GM23248 (cell line): ENCODE measurements around the genes RAB27A and ZNF280D.

- RAMPAGE, long total RNA: no peak
These were observed 69.5 kb downstream of the MYO5A start for GRCh38 chr15:52459178-52459680.

GRCh38 chr15:52529106-52529582 lies 464 bp upstream of the MYO5A start:
- RAMPAGE, long total RNA: no peak

DNA sequence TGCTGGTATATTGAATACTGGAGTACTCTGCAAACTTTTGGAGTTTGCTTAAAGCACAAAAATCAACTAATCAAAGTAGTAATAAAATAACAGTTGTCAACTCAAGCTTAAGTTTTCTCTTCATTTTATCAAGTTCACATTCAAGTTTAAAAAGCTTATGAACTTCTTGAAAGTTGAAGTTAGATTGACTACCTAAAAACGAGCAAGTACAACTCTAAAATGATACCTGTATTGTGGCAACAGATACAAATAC lies 1.8 kb downstream of the ATOSA start:
- RAMPAGE, long total RNA: no peak

DNA sequence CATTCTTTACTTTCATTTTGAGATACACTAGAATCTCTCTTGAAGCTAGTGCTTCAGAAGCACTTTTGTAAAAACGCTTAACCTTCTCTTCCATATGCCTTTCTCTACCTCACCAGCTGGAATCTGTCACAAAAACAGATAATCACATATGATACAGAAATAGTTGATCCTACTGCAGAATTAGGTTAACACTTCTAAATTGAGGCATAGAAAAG lies 1.5 kb downstream of the ATOSA start:
- RAMPAGE, long total RNA: no peak

DNA sequence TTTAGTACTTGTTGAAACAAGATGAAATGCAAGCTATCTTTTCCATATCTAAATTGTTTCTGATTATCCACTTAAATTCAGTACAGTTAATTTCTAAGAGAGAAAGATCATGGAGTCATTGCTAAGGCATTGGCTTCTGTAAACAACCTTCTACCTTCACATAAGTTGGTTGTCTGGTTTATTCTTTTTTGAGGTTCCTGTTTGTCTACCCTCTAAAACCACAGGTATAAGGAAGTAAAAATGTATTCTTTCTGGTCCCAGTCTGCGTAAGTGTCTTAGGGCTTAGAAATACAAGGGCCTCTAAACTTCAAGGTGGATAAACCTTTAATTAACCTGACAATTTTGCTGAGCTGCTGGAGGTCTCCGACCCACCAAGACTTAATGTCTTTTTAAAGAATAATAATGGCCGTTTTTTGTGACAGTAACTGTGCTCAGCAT lies 3.6 kb upstream of the ATOSA start:
- RAMPAGE, long total RNA: no peak

- RAMPAGE, long total RNA: no peak
These were observed 30.6 kb upstream of the ATOSA start for GRCh38 chr15:52709687-52710244.

- RAMPAGE, long total RNA: no peak
These were observed 5.4 kb downstream of the ONECUT1 start for GRCh38 chr15:52784584-52785325.

- RAMPAGE, long total RNA: no peak
These were observed 242.7 kb upstream of the ONECUT1 start for GRCh38 chr15:53032771-53033252.

DNA sequence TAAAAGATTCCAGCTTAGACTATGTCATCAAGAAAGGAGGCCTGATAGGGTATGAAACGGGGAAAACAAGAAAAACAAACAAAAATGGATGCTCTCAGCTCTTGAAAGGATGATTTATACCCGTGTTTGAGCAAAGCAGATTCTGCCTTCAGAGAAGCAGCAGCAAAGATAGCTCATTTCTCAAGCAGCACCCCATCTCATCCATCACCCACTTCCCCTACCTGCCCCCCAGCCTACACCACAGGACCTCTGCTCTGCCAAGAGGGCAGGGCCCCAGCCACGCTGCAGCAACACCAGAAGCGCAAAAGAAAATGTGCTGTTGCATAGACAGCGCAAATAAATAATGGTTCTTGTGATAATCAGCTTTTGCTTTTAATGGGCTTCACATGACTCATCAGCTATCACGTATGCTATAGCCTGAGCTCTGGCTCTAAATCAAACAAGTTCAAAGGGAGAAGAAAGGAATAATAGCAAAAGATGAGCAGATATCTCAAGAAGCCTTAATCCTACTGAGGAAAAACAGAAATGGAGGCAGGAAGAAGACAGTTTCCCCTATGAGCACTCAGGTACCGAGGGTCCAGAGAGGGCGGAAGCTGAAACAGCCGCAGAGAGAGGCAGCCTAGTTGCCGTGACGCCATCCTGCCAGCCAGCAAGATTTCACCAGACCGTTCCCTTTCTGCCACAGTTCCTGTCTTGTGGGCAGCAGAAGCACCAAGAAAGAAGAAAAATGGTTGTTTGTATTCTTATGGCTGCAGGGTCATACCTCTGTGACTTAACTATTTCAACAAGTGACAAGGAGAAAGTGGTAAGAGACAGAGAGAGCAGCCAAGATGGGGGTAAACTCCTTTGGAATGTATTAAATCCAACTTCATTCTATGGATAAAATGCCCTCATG lies 22.1 kb downstream of the RAB27A start:
- RAMPAGE, long total RNA: no peak

GRCh38 chr15:55289662-55290066 lies at the start of gene RAB27A:
TSS of gene RAB27A (minus strand) at chr15:55289813.
- RAMPAGE, long total RNA: no peak

DNA sequence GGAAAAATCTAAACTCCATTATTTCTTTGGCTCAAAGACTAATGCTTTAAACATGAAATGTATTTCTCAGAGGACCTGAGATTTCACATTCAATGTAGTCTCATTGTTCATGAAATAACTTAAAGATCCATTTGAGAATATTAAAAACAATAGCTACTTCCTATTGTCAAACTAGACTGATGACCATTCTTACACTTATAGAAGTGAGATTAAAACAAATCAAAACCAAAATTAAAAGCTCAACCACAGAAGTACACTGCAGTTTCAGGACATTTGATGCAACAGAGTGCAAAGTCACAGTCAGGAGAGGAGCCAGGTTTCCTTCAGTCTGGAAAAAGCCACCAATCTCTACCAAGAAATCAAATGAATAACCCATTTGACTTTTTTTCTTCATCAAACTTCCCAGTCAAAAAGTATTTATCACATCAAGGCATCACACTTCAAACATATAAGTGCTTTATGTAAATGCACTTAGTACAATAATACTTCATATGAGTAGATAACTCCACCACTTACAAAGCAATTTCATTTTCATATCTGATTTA lies 5.4 kb downstream of the CCPG1 start:
- RAMPAGE, long total RNA: no peak

- RAMPAGE, long total RNA: no peak
These were observed 23.8 kb downstream of the NEDD4 start for GRCh38 chr15:55969577-55970130.

GRCh38 chr15:55991812-55992867 lies 1.3 kb downstream of the NEDD4 start:
- RAMPAGE, long total RNA: no peak

DNA sequence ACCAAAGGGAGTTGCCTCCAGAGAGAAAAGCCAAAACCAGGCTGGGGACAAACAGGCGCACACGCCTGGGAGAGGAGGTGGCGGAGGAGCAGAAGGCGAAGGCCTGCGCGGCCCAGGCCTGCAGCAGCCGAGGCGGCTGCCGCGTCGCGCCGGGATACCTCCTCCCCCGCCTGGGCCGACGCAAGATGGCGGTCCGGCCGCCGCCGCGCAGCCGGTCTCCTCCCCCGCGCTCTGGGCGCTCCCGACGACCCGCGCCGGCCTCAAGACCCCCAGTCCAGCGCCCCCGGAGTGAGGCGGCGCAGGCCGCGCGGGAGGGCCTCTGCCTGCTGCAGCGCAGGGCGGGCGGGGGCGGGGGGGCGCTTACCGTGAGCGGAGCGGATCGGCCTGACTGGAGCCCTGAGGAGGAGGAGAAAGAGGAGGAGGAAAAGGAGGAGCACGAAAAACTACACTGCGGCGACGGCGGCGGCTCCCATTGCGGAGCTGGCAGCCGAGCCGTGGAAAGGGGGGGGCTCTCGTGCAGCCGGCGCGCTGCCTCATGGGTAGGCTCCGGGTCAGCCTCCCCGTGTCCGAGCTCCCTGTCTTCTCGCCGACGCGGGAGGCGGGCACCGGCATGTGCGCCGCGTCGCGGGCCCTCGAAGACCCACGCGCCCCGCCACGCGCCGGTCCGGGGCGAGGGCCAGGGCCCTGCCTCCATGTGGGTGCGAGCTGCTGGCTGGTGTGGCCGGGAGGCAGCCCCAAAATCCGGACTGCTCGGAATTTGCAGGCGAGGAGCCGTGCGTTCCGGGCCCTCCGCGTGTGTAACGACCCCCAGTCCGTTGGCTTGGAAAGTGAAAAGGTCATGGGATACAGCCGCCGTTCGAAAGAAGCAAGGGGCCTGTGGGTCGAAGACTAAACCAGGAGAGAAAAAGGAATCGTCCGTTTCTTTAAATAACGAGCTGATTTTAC lies at the start of gene ZNF280D:
ZNF280D (minus strand) TSS at position 416 of the 945 bp plus-strand sequence.
- RAMPAGE, long total RNA: no peak

DNA sequence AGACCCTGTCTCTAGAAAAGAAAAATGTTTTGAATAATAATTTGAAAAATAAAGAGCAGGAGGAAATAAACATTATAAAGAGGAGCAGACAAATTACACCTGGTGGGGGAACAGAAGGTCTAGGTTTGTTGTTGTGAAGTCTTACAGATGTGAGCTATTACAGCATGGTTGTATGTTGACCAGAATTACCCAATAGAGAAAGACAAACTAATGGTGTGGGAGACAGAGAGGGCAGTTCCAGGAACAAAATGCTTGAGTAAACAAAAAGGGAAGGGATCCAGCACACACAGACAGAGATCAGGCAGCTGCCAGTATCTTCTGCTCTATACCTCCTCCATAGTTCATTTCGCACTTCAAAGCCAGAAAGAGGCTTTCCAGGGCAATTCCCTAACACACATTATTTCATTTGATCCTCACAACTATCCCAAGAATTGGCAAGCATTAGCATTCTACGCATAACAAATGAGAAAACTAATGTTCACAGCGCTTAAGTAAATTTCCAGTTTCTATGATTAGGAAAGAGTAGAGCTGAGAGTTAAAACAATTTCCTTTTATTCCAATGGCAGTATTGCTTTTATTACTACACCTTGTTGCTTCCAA lies 39.6 kb upstream of the ZNF280D start:
- RAMPAGE, long total RNA: no peak

- RAMPAGE, long total RNA: no peak
These were observed 30.9 kb downstream of the TCF12 start for GRCh38 chr15:56949249-56949834.

DNA sequence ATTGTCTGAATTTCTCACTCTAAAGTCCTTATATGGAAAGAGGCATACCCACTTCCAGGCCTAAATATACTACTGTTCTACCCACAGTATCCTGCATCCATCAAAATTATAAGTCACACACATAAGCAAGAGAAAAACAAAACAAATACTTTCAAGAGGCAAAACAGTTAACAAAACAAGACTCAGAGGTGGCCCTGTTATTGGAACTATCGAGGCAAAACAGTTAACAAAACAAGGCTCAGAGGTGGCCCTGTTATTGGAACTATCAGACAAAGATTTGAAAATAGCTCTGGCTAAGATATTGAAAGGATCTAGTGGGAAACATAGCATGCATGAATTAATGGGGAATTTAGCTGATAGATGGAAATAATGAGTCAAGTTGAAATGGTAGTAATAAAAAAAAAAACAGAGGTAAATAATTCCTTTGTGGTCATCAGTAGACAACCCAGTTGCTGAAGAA lies 224.1 kb upstream of the CGNL1 start:
- RAMPAGE, long total RNA: no peak

- RAMPAGE, long total RNA: no peak
These were observed 79.5 kb upstream of the CGNL1 start for GRCh38 chr15:57296781-57297228.

GRCh38 chr15:57453613-57454245 lies 77.4 kb downstream of the CGNL1 start:
- RAMPAGE, long total RNA: no peak

DNA sequence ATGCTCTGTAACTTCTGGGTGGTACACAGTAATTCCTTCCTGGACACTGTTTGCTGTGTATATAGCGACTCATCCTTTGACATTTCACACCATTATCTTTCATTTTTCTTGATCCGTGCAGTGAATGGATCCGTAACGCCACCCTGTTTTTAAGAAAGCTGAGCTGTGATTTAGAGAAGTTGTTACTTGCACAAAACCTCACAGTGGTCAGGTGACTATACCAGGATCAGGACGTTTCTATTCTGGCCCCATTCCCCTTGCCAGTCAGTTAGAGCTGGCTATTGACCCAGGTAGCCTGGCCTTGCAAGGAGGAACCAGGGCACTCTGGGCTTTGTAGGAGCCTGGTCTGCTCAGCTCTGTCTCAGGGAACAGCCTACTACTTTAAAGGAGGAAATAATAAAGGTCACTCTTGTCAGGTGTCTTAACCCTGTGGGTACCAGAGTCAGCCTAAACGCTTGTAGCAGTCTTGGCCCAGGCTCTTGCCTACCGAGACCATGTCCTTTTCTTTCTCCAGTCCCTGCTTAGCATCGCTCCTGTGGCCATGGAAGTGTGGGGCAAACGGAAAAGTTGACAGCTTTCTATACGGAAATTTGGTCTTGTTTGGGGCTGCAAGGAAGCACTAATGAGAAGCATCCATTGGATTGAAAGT lies 86.4 kb upstream of the MYZAP start:
- RAMPAGE, long total RNA: no peak